Body of pancreas (tissue), 2 donors: ENCODE data around the genes OR5M8, PRG3, SERPING1 and MED19.

DNA sequence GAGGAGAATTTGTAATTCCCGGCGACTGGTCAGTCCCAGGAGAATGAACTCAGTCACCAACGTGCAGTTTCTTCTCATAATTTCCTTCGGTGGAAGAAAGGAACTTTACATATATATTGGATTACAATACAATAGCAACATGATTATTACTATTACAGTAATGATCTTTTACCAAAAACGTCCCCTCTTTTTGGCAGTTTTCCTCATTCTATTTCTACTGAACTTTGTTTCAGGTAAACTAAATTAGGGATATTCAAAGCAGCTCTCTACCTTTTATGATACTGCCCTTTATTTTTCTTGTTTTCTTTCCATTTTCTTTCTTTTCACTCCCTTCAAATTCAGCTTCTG is at the start of gene OR5M8:
Gene OR5M8, minus strand, starts transcription at position 78 of the 348 bp plus-strand sequence.
- PRO-cap = no peak
- RAMPAGE, long total RNA, 2 experiments = no peak in any of the 2 experiments

DNA sequence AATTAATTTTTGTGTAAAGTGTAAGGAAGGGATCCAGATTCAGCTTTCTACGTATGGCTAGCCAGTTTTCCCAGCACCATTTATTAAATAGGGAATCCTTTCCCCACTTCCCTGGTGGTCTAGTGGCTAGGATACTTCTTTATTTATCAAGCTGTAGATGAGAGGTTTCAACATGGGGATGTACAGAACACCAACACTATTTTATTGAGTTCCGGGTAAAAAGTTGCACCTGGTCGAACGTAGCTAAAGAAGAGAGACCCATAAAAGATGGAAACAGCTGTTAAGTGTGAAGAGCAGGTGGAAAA is 41.5 kb upstream of the OR9G4 start:
- PRO-cap = no peak
- RAMPAGE, long total RNA, 2 experiments = no peak in any of the 2 experiments

DNA sequence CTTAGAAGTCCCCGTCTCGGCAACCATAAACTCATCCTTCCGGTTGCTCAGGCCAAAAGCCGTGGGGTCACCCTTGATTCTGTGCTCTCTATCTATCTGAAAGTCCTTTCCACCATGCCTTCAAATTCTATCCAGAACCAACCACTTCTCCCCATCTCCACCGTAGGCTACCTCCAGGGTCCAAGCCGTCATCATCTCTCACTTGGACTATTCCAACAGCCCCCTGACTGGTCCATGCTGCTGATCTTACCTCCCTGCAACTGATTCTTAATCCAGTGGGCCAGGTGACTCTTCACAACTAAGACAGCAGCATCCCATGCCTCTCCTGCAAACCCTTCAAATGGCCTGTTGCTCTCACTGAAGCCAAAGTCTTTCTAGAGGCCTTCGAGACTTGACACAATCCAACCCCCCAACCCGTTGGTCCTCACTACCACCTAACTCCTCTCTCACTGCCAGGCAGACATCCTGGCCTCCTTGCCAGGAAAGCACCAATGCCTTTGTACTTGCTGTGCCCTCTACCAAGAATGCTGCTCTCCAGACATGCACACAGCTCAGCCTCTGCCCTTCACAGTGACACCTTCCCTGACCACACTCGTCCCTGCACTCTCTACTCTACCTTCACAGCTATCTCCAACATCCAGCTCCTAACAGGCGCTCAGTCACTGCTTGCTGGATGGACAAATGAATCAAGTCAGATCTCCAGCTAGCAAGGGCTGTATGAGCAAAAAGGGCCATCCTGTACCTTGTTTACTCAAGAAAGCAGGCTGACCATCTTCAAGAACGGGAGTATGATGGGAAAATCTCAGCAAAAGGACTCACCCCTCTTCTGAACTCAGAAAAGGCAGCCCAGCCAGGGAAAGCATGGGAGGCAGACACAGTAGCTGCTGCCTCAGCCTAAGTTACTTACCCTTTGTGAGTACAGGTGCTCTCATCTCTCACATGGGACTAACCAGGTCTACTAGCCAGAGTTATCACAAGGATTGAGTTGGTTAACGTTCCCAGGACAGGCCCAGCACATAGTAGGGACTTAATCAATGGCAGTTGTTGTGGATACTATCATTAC is 7.9 kb downstream of the TNKS1BP1 start:
- PRO-cap = no peak
- RAMPAGE, long total RNA, 2 experiments = start-site peak on the minus strand in 1 of 2 experiments, centred at position 765 of the sequence, 7 reads per replicate

- PRO-cap = no peak
- RAMPAGE, long total RNA, 2 experiments = no peak in any of the 2 experiments
Observed at GRCh38 chr11:57323485-57324026, 1.2 kb downstream of the TNKS1BP1 start.

DNA sequence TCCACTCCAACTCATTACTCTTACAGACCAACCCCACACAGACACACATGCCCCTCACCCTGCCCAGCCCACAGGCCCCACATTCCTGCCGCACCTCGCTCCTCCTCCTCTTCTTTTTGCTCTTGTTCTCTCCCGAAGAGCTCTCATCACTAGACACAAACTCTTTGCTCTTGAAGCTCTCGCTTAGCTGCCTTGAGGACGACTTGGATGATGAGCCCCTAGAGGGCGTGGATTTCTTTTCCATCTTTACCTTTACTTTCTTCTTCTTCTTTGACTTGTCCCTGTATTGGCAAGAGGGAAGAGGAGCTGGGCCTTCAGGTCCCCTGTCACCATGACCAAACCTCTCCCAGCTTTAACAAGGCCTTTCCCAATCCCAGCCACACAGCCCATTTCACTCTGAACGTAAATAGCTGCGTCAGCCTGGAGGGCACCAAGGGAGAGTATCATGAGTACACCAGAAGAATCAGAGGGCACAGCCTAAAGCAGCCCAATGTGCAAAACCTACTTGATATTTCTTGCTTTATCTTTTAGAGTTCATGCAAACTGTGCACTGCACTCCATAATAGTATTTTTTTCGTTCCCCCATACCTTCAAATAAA is 2.0 kb upstream of the TNKS1BP1 start:
- PRO-cap = no peak
- RAMPAGE, long total RNA, 2 experiments = no peak in any of the 2 experiments

- PRO-cap = no peak
- RAMPAGE, long total RNA, 2 experiments = no peak in any of the 2 experiments
Observed at GRCh38 chr11:57338426-57338664, 193 bp downstream of the P2RX3 start.

- PRO-cap = no peak
- RAMPAGE, long total RNA, 2 experiments = no peak in any of the 2 experiments
Observed at GRCh38 chr11:57380858-57381460, at the start of gene PRG3. TSS of gene PRG3 (minus strand) at chr11:57381150.

DNA sequence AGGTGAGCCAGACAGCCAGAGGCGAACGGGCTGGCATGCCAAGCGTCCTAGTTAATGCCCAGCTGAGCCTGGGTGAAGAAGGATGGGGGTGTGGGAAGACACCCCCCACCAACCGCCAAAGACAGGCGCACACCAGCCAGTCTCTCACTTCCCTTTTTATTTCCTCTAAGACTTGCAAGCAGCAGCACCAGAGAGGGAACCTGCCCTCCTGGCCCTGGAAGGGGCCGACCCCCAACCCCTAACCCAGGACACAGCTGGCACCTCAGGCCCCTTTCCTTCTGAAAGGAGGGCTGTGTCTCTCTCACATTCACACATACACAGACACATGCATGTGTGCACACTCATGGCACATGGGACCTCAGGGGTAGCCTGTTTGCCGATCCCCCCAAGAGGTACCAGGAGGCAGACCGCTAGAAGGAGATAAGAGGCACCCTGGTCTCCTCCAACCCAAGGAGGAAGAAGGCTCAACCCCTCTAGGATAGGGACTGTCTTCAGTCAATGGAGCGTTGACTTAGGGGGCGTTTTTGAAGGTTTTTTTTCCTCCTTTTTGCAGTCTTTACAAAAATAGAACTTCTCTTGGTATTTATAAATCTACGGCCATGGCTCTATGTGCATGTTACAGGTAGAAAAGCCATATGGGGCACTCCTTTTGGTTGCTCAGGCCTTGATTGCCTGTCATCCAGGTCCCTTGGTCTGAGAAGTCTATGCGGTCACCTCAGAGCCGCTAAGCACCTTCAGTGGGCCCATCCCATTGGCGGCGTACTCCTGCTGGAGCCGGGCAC is 24.3 kb downstream of the RTN4RL2 start:
- PRO-cap = no peak
- RAMPAGE, long total RNA, 2 experiments = no peak in any of the 2 experiments

DNA sequence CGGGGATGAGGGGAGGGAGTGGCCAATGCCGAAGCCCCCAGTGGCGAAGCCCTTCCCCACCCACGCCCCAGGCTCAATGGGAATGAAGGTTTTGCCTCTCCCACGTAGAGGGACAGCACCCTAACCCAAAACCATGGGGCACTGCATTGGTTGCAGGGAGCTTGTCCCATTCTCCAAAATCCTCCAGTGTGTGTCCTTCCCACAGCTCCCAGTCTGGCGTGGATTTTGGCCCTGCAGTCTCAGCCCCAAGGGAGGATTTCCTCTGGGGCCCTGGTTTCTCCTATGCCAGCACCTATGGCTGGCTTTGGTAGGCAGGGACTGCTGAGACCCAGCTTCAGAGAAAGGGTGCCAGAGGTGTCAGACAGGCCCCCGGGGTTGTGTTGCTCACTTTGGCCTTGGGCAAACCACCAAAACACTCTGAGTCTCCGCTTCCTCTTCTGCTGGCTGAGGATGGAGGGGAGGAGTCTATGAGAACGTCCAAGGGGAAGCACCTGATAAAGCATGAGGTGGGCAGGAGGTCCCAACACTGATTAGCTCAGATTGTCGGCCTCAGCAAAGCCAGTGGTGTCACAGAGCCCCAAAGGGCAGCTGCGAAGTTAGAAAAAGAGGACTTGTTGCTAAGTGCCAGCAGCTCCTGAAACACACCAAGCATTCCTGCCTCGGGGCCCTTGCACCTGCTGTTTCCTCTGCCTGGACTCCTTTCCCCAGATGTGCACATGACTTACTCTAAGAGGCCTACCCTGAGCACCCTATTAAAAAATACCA is 10.4 kb downstream of the SMTNL1 start:
- PRO-cap = no peak
- RAMPAGE, long total RNA, 2 experiments = no peak in any of the 2 experiments

GRCh38 chr11:57597188-57597810 is at the start of gene SERPING1:
TSS of gene SERPING1 (plus strand) at chr11:57597685.
- PRO-cap = bidirectional peak, plus-strand start at chr11:57597685, minus-strand start at chr11:57597555
- RAMPAGE, long total RNA, 2 experiments = start-site peak on the plus strand in 2 of 2 experiments, at chr11:57597683-57597703 at its widest, 4,261 to 4,972 reads per replicate

GRCh38 chr11:57599140-57599685 is 1.7 kb downstream of the SERPING1 start:
- PRO-cap = unidirectional peak, minus-strand start at chr11:57599257
- RAMPAGE, long total RNA, 2 experiments = no peak in any of the 2 experiments

GRCh38 chr11:57616415-57616854 is 18.9 kb downstream of the SERPING1 start:
- PRO-cap = no peak
- RAMPAGE, long total RNA, 2 experiments = no peak in any of the 2 experiments

- PRO-cap = no peak
- RAMPAGE, long total RNA, 2 experiments = no peak in any of the 2 experiments
Observed at GRCh38 chr11:57646361-57647030, 3.2 kb downstream of the YPEL4 start.

DNA sequence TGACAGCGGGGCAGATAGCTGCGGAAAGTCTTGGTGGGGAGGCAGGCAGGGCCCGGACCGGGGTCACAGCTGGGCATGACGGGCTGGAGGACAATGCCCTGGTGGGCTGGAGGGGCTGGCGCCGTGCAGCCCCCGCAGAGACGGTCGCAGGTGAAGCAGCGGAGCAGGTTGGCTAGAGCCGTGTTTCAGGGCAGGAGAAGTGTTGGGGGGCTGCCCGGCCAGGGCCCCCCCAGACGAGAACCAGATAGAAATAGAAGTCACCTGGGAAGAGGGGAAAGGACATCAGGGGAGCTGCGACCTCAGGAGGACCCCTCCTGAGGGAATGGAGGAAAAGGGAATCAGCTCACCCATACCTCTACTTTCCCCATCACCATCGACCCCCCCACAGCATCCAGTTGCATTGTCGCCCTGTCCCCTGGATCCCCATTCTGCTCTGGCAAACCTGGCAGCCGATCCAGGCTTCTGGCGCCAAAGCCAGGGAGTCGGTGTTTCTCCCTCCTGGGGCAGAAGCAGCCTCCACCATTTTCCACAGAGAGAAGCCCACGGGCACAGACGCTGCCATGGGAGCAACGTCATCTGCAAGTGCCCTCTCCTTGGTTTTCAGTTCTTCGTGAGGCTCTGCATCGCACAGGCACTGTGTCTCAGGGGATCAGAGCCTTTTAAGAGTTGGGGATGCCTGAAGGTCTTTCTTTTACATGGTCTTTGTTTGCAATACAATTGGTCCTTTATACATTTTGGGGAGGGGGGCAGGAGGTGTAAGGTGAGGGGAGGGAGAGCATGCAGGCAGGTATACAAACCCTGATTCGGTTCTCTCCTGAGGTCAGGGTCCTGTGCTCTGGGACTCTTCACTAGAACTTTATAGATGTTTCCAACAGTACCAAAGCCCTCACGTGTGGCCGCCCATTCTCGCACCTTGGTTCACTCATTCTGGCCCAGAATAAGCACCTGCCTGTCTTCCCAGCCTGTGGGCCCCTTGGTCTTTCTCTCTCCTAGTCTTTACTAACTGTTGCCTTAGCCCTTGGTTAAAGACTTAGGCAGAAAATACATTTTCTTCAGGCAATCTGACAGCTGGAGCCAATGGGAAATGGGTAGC is 2.3 kb downstream of the YPEL4 start:
- PRO-cap = no peak
- RAMPAGE, long total RNA, 2 experiments = no peak in any of the 2 experiments

GRCh38 chr11:57652688-57653318 is 3.1 kb upstream of the YPEL4 start:
- PRO-cap = no peak
- RAMPAGE, long total RNA, 2 experiments = no peak in any of the 2 experiments

GRCh38 chr11:57711495-57712431 is at the start of gene MED19:
TSS of gene MED19 (minus strand) at chr11:57712215.
- PRO-cap = unidirectional peak, plus-strand start at chr11:57712012; bidirectional peak, plus-strand start at chr11:57712614, minus-strand start at chr11:57712218
- RAMPAGE, long total RNA, 2 experiments = start-site peak on the minus strand in 1 of 2 experiments, at chr11:57712215-57712221 at its widest, 58 reads per replicate

DNA sequence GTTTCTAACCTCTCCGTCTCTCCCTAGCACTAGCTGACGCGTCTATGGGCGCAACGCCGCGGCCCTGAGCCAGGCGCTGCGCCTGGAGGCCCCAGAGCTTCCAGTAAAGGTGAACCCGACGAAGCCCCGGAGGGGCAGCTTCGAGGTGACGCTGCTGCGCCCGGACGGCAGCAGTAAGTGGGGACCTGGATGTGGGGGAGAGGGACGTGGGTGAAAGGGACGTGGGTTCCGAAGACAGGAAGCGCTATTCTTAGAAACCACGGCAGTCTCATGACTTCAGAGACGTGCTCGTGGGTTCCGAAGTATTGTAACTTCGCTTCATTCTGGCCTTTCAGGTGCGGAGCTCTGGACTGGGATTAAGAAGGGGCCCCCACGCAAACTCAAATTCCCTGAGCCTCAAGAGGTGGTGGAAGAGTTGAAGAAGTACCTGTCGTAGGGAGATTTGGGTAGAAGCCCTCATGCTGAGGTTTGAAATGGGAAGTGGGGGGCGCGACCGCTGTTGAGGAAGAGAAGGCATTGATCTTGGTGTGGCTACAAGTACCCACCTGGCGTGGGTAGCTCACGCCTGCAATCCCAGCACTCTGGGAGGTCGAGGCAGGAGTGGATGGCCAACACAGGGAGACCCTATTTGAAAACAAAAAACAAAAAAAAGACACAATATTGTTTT is 624 bp downstream of the SELENOH start:
- PRO-cap = no peak
- RAMPAGE, long total RNA, 2 experiments = no peak in any of the 2 experiments

GRCh38 chr11:57752907-57753494 is 1.4 kb upstream of the BTBD18 start:
- PRO-cap = no peak
- RAMPAGE, long total RNA, 2 experiments = no peak in any of the 2 experiments

DNA sequence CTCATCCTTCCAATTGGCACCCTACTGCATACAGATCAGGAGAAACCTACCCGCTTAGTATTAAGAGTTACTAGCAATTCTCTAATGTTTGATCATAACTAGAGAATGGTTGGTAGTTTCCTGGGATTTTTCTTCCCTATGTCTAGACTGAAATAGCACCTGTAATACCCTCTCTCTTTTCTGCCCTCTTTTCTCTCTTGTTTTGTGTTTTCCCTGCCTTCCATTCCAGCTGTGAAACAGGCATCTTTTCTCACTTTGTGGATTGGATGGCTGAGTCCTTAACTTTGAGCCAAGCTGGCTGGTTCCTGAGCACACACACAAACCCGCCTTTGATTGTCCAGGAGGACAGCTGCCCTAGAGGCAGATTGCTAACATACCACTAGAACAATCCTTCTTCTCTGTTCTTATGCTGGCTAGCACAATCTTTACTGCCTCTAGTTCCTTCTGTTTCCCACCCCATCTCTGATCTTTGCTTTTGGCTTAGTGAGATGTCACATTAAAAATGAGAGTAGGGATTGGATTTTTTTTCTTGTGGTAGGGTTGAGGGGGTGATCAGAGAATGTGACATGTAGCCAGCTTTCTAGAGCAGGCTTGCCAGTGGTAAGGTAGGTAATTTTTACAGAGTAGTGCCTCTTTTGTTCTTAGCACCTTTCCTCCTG is 17.7 kb downstream of the CTNND1 start:
- PRO-cap = bidirectional peak, plus-strand start at position 320 of the sequence, minus-strand start at position 224 of the sequence
- RAMPAGE, long total RNA, 2 experiments = no peak in any of the 2 experiments

DNA sequence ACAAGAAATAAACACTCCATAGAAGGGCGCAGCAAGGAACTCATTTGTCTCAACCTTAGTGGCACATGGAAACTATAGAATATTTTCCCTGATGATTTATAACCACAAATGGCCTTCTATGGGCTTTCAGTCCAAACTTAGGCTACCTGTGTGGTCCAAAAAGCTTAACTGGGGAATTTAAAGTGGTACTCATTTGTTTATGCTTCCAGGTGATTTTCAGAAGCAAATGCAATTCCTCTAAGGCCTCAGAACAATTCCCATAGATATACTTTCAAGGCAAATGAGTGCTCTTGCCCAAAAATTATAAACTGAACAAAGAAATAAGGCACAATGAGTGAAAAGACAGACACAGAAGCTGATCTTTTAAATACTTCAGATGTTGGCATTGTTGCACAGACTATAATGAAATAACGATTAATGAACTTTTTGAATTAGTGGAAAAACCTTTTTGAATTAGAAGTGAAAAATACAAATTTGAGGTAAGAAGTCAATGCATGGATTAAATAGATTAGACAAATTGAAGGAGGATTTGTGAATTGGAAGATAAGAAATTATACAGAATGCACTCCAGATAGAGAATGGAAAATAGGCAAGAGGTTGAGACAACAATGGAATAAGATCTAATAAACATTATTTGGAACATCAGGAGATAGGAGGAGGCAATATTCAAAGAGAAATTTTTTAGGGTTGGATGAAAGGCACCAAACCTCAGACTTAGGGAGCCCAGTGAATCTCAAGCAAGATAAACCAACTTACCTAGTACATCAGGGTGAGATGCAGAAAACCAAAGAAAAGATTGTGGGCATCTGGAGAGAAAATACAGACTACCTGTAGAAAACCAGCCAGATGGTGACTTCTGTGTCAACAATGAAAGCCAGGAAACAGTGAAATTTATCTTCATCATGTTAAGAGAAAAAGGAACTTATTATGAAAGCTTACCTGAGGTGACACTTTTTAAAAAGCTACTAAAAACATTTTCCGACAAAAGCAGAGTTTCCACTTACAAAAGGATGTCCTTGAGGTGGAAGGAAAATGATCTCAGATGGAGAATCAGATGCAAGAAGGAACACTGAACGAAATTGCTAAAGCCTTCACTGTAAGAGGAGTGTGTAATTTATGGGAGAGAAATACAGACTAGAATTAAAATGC is 61.4 kb downstream of the CTNND1 start:
- PRO-cap = no peak
- RAMPAGE, long total RNA, 2 experiments = no peak in any of the 2 experiments